Esophagus muscularis mucosa (tissue), 4 donors: Measurements from ENCODE around the gene C3orf20.

DNA sequence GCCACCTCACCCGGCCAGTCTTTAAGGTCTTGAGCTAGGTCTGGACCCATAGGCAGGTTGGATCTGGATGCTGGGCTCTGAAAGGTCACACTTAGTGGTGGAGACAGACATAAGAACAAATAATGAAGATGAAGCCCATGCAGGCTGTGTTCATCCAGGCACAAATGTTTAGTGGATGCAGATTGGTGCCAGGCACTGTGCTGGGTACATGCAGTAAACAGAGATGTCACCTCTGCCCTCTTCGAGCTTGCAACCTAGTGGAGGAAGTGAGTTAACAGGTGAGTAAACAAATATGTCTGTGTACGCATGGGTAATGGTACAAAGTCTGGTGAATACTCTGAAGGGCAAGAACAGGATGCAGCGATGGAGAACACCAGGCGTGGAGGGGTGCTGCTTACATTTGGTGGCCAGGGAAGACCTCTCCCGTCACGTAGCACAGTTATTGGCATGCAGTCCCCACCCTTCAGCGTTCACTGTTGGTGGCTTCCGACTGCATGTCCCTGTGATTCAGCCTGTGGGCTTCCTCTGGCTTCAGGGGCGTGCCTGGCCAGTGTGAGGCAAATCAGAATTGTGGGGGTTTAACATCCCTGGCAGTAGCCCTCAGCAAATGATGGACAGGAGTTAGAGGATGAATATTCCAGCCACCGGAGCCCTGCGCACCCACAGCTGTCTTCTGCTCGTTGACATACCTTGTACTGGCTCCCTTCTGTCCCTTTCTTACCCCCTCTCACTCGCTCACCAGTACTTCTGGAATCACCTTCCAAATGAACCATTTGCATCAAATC is 9.2 kb upstream of the HDAC11 start:
- PRO-cap, result no peak
- RAMPAGE, long total RNA, 4 experiments, result no peak in any of the 4 experiments

GRCh38 chr3:13557419-13557949 is 8.6 kb downstream of the FBLN2 start:
- PRO-cap, result no peak
- RAMPAGE, long total RNA, 4 experiments, result no peak in any of the 4 experiments

DNA sequence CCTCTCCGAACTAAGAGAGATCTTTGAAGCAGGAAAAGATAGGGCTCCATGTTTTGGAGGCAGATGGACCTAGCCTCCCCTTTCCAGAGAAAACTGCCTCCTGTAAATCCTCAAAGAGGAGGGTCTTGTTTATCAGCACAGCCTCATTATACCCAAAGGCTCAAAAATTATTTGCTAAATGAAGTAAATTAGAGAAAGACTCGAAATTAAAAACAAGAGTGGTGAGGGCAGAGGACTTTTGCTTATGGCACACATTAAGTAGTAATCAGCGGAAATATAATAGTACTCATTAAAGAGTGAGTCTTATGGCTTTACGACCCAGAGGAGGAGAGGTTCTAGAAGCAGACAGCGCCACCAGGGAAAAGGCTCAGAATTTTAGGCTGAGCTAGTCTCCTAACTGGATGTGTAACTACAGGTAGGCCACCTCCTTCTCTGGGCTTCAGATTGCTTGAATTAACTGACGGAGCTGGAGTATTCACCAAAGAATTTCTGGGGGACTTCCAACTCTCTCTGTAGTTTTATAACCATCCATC is 1.5 kb downstream of the CHCHD4 start:
- PRO-cap, result no peak
- RAMPAGE, long total RNA, 4 experiments, result no peak in any of the 4 experiments

DNA sequence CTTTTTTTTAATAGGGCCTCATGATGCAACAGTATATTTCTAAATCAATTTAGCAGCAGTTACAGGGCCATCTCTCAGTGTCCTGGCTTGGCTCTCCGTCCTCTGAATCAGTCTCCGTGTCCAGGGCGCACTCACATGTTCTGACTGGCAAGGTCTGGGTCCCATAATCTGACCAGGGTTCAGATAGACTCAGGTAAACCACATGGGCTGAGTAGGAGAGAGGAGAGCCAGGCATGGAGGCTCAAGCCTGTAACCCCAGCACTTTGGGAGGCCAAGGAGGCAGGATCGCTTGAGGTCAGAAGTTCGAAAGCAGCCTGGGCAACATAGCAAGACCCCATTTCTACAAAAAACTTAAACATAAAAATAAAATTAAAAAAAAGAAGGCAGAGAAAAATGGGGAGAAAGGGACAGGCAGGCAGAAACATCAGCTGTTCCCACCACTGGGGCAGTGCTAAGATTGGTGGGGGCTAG is 5.3 kb downstream of the TMEM43 start:
- PRO-cap, result no peak
- RAMPAGE, long total RNA, 4 experiments, result no peak in any of the 4 experiments

- PRO-cap, result no peak
- RAMPAGE, long total RNA, 4 experiments, result no peak in any of the 4 experiments
Measured at GRCh38 chr3:14143711-14144137, 18.9 kb downstream of the TMEM43 start.

- PRO-cap, result no peak
- RAMPAGE, long total RNA, 4 experiments, result no peak in any of the 4 experiments
Measured at GRCh38 chr3:14177539-14178007, 828 bp downstream of the XPC start.

DNA sequence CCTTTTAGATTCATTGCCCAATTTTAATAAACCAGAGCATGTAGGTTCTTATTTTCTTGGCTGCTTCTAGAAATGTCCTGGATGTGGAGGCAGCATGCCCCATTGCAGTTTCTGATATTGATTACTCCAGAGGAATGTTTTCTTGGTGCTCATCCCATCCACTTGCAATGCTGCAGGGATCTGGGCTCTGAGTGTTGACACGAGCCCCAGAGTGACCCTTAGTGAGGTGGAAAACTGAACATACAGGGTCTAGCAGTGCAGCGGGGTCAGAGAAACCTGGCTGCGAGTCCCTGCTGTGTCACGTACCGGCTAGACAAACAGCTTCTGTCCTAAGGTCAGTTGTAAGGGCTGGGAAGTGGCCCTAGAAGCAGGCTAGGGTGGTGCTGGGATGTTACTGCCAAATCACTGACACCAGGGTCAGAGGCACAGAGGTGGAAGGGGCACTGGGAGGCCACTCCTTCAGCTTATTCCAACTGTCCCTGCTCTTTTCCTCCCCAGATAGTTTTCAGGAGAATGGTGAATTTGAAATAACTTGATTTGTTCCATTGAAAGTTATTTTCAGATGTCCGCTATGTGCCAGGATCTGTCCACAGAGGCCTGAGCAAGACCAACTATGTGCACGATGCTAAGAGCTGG is 23.7 kb downstream of the LSM3 start:
- PRO-cap, result no peak
- RAMPAGE, long total RNA, 4 experiments, result no peak in any of the 4 experiments

GRCh38 chr3:14235804-14236487 is 57.3 kb downstream of the LSM3 start:
- PRO-cap, result no peak
- RAMPAGE, long total RNA, 4 experiments, result no peak in any of the 4 experiments

GRCh38 chr3:14252683-14253342 is 74.2 kb downstream of the LSM3 start:
- PRO-cap, result no peak
- RAMPAGE, long total RNA, 4 experiments, result no peak in any of the 4 experiments

GRCh38 chr3:14403573-14403939 is 1.1 kb downstream of the SLC6A6 start:
- PRO-cap, result bidirectional peak, plus-strand start at chr3:14403832, minus-strand start at chr3:14403897
- RAMPAGE, long total RNA, 4 experiments, result no peak in any of the 4 experiments

DNA sequence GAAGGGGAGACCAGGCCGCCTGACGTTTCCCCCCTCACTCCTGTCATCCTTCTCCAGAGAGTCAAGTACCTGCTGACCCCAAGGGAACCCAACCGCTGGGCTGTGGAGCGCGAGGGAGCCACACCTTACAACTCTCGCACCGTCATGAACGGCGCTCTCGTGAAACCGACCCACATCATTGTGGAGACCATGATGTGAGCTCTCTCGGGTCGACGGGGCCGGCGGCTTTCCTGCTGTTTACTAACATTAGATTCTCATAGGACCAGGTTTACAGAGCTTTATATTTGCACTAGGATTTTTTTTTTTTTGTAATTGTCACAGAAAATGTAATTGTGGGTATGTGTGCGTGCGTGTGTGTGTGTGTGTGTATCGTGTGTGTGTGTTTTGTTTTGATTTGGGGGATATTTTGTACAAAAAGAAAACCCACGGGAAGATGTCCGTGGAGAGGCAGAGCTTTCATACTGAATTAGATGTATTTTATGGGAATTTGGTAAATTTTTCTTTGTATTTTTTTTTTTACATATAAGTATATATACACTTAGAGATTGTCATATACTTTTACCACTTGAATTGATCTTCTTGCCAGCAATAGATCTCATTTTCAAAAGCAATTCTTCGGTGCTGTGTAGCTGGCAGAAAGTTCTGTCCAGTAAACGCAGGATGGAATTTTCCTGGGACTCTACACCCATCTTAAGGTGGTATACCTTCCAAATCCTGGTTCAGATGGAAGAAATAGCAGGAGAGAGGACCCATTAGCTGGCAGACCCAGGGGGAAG is 55.1 kb downstream of the GRIP2 start:
- PRO-cap, result no peak
- RAMPAGE, long total RNA, 4 experiments, result no peak in any of the 4 experiments

DNA sequence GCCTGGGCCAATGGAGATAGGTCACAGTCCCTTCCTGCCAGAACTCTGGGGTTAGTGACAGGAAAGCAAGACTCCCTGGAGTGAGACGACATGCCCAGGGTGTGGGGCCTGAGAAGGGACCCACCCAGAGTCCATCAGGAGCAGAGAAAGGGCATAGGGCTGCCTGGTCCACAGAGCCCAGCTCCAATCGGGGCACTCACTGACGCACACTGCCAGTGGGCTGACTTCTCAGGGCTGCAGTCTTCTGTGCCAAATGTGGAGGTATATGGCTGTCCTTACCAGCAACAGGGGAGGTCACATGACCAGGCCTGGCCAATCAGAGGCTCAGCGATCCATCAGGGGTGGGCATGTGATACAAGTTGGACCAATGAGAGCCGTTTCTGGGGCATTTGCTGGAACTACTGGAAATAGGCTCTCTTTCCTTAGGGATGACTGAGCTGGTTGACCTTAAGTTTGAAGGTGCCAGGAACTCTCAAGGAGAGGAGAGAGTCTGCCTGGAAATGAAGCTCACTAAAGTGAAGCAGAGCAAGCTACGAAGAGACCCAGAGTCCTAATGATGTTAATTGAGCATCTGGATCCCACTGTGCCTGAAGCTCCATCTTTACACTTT is 2.1 kb downstream of the GRIP2 start:
- PRO-cap, result no peak
- RAMPAGE, long total RNA, 4 experiments, result no peak in any of the 4 experiments

GRCh38 chr3:14675051-14675360 is at the start of gene C3orf20:
Gene C3orf20 (plus strand): TSS chr3:14675141.
- PRO-cap, result no peak
- RAMPAGE, long total RNA, 4 experiments, result no peak in any of the 4 experiments

GRCh38 chr3:14819208-14819884 is 584 bp downstream of the FGD5 start:
- PRO-cap, result no peak
- RAMPAGE, long total RNA, 4 experiments, result no peak in any of the 4 experiments

DNA sequence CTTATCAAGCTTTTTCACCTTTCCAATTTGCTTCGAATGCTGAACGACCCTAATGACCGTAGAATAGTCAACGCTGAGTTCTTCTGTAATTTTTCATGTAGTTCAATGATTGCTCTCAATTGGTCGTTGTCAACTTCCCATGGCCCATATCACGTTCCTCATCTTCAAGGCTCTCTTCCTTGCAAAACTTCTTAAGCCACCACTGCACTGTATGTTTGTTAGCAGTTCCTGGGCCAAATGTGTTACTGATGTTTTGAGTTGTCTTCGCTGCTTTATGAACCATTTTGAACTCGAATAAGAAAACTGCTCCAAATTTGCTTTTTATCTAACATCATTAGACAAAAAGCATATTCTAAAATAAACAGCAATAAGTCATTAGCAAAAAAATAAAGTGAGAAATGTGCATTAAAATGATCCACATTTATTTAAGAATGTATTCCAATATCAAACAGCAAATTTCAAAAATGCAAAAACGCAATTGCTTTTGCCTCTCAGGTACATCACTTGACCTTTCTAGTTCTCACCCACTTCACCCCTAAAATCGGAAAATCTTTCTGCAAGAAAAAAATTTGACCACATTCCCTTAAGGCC is 1.5 kb upstream of the NR2C2 start:
- PRO-cap, result no peak
- RAMPAGE, long total RNA, 4 experiments, result no peak in any of the 4 experiments

DNA sequence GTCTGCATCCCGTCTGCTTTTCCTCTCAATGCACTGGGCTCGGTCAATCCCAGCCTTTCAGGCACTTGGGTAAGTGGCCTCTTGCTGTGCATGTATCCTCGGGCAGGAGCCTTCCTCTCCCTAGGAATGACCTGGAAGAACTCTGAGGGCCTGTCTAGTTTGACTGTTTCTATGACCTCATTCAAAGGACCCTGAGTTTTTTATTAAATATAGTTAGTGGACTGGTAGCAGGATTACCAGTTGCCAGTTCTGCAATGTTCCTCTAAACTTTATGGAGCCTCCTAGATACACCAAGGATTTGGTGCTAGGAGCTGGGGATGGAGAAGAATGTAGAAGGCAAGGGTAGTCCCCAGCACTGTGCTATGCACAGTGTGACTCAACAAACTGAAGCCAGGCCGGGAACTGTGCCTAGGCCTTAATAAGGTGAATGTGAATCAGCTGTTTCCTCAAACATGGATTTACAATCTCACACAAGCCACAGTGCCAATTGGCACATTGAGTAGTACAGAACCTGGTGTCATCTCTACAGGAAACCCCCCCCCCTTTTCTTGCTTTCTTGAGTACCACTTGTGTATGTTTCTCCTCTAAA is 32.6 kb downstream of the MRPS25 start:
- PRO-cap, result no peak
- RAMPAGE, long total RNA, 4 experiments, result no peak in any of the 4 experiments

DNA sequence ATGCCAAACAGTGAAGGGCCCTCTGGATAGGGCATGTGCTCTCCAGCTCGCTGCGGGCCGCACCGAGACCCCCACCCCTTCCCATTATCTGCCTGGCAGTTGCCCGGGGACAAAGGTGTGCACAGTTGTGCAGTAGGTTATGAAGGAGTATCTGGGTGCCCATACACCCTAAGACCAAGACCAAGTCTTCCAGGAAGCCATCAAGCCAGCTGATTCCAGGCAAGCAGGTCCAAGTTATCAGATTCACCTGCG is 1.4 kb downstream of the MRPS25 start:
- PRO-cap, result no peak
- RAMPAGE, long total RNA, 4 experiments, result no peak in any of the 4 experiments

DNA sequence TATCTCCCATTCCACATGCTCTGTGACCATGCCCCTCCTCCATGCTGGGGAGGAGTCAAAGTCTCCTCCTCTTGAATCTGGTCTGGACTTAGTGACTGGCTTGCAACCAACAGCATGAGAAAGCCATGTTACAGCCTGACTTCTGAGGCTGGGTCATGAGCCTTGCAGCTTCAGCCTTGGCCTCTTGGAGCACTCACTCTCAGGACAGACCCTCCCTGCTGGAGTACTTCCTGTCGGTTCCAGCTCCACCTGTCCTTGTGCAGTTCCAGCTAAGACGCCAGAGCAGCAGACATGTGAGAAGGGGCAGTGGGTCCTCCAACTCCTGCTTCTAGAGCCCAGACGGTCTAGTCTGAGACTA is 49.7 kb upstream of the RBSN start:
- PRO-cap, result no peak
- RAMPAGE, long total RNA, 4 experiments, result no peak in any of the 4 experiments

DNA sequence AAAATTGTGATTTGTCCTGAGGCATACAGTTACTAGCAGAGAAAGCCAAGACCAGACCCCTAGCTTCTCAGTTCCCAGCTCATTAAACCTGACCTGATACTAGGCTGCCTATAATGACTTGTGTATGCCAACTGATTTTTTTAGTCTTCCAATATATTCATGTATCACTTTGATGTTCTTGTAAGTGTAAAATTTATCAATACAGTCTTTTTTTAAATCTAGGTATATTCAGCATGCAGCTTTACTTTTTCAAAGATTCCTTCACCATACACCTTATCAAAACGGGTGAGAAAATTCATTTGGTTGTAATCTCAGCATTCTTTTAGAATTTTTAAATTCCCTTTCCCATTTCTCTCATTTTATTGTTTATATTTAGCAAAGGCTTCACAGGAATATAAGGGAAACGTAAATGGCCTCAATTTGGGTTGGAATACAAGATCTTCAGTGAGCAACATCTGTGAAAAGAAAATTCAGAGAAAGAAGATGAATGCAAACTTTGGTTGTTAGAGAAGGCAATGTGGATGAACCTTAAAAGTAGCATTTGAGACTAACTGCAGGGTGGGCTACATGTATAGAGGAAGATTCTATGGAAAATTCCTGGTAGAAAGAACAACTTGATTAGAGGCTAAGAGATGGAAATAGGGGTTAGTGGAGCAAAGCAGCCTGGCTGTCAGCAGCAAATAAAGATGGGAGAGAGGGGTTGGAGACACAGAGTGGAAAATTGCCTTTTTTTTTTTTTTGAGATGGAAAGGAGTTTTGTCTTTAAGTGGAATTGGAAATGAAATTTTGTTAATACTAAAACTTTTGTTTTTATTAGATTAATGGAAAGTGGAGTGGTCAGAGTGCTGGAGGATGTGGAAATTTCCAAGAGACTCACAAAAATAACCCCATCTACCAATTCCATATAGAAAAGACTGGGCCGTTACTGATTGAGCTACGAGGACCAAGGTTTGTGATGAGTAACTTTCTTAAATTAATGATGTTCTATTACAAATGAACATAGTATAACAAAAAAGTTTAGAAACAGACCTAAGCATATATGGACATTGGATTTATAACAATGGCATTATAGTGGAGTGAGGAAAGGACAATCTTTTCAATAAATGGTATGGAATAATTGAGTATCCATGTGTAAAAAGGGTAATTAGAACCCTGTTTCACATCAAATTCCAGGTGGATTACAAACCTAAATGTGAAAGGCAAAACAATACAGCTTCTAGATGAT is 40.9 kb downstream of the CAPN7 start:
- PRO-cap, result no peak
- RAMPAGE, long total RNA, 4 experiments, result no peak in any of the 4 experiments

GRCh38 chr3:15261715-15262382 is 55.8 kb downstream of the CAPN7 start:
- PRO-cap, result no peak
- RAMPAGE, long total RNA, 4 experiments, result no peak in any of the 4 experiments